HEK293 (cell line): ENCODE measurements around the genes ATF7IP, ARHGDIB and SLC15A5.

- PRO-cap: no peak
- RRBS, 2 experiments: no CpG with 5 or more reads among the region's 10 CpGs
Observed at GRCh38 chr12:13199984-13200917, 3.7 kb downstream of the EMP1 start.

DNA sequence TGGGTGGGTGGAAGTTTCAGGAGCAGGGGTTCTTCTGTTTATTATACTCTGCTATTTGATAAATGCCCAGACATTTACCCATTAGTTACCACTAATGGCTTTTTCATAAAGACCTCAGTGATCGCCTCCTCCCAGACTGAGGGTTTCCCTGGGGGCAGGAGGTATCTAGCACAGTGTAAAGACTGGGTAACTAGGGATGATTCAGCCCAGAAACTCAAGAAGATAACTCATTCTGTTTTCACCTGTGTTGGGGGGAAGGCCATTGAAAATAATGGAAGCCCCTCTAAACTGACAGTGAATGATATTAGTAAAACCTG is 11.7 kb downstream of the EMP1 start:
- PRO-cap: no peak
- RRBS, 2 experiments: no CpG with 5 or more reads among the region's 1 CpG

- PRO-cap: no peak
- RRBS, 2 experiments: no CpG with 5 or more reads among the region's 4 CpGs
Observed at GRCh38 chr12:13214216-13214489, 17.6 kb downstream of the EMP1 start.

- PRO-cap: unidirectional peak, minus-strand start at chr12:14257666; bidirectional peak, plus-strand start at chr12:14258132, minus-strand start at chr12:14257786; unidirectional peak, plus-strand start at chr12:14258163
- RRBS, 2 experiments: 3% methylated on average over 4 of the region's 16 CpGs
Observed at GRCh38 chr12:14257392-14258362, 107.8 kb upstream of the ATF7IP start.

- PRO-cap: bidirectional peak, plus-strand start at chr12:14365682, minus-strand start at chr12:14365483; bidirectional peak, plus-strand start at chr12:14365977, minus-strand start at chr12:14365926
- RRBS, 2 experiments: 0 to 5% methylated on average over 3 of the region's 58 CpGs
Observed at GRCh38 chr12:14365181-14366467, at the start of gene ATF7IP. Gene ATF7IP, plus strand, starts transcription at chr12:14365682.

DNA sequence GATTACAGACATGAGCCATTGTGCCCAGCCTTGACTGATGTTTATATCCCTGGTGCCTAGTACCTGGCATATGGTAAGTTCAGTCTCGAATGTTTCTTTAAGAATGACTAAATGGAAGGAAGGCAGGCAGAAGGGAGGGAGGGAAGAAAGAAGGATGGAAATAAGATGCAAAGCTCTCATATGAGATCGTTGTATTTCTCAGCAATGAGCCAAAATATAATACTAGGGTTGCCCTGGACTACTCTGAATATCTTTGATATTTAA is 44.0 kb downstream of the GUCY2C start:
- PRO-cap: no peak
- RRBS, 2 experiments: no CpG with 5 or more reads among the region's 2 CpGs

GRCh38 chr12:14793457-14794140 is 9.7 kb downstream of the WBP11 start:
- PRO-cap: no peak
- RRBS, 2 experiments: no CpG with 5 or more reads among the region's 5 CpGs

GRCh38 chr12:14841585-14842383 is 1.5 kb downstream of the ART4 start:
- PRO-cap: no peak
- RRBS, 2 experiments: no CpG with 5 or more reads among the region's 6 CpGs

- PRO-cap: no peak
- RRBS, 2 experiments: no CpG with 5 or more reads among the region's 6 CpGs
Observed at GRCh38 chr12:14910600-14911489, 25.2 kb upstream of the MGP start.

GRCh38 chr12:14950926-14951275 is 10.5 kb downstream of the ARHGDIB start:
- PRO-cap: no peak
- RRBS, 2 experiments: no CpG with 5 or more reads among the region's 4 CpGs

GRCh38 chr12:14961486-14962145 is at the start of gene ARHGDIB:
Gene ARHGDIB, minus strand, starts transcription at chr12:14961601.
- PRO-cap: no peak
- RRBS, 2 experiments: no CpG with 5 or more reads among the region's 12 CpGs

DNA sequence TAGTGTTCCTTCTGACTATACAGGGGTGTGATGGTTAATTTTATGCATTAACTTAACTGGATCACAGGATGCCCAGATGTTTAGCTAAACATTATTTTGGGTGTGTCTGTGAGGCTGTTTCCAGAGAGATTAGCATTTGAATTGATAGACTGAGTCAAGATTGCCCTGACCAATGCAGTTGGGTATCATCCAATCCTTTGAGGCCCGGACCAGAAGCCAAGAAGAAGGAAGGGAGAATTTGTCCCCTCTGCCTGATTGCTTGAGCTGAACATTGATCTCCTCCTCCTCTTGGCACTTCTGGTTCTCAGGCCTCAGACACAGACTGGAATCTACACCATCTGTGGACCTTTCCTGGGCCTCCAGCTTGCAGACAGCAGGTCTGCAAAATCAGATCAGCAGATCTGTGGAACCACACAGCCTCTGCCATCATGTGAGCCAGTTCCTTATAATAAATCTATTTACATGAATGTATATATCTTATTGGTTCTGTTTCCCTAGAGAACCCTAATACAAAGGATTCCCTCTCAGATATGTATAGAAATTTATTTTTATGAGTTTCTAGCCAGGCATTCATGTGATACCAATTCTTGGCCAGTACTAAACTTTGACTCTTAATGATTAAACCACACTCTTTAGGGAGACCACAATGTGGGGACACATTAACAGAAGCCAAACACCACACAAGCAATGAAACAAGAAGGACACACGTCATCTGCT is 51.9 kb downstream of the RERG start:
- PRO-cap: no peak
- RRBS, 2 experiments: no CpG with 5 or more reads among the region's 2 CpGs

- PRO-cap: no peak
- RRBS, 2 experiments: no CpG with 5 or more reads among the region's 2 CpGs
Observed at GRCh38 chr12:15179452-15180209, 41.6 kb downstream of the RERG start.

GRCh38 chr12:15222007-15222514 is 844 bp upstream of the RERG start:
- PRO-cap: no peak
- RRBS, 2 experiments: no CpG with 5 or more reads among the region's 3 CpGs

GRCh38 chr12:15763766-15764418 is 25.3 kb downstream of the EPS8 start:
- PRO-cap: no peak
- RRBS, 2 experiments: no CpG with 5 or more reads among the region's 4 CpGs

DNA sequence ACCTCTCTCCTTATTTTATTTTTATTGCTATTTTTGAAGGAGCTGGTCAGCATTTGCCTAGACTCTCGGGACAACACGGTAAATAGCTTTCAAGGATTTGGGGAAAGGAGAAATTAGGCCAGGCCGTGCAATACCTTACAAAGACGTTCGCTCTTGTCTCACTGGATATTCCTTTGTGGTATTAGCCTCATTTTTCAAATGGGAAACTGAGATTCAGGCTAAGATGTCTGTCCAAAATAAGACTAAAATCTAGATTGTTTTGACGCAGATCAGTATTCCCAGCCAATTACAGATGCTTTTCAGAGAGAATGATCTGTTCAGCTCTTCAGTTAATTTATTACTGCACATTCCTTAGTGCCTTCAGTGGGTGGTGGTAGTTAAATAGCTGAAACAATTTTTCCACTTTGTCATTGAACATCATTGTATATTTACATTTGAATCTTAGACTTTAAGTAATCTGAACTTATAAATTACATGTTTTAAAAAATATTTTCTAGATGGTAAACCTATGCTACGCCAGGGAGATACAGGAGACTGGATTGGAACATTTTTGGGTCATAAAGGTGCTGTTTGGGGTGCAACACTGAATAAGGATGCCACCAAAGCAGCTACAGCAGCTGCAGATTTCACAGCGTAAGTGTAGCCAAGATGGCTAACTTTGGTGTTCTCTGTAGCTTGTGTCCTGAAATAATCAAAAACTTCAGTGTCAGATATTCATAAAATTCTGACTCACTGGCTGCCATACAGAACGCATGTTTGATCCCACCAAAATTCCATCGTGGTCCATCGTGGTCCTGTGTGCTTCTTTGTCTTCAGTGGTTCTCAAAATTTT is 1.1 kb downstream of the STRAP start:
- PRO-cap: no peak
- RRBS, 2 experiments: no CpG with 5 or more reads among the region's 11 CpGs

DNA sequence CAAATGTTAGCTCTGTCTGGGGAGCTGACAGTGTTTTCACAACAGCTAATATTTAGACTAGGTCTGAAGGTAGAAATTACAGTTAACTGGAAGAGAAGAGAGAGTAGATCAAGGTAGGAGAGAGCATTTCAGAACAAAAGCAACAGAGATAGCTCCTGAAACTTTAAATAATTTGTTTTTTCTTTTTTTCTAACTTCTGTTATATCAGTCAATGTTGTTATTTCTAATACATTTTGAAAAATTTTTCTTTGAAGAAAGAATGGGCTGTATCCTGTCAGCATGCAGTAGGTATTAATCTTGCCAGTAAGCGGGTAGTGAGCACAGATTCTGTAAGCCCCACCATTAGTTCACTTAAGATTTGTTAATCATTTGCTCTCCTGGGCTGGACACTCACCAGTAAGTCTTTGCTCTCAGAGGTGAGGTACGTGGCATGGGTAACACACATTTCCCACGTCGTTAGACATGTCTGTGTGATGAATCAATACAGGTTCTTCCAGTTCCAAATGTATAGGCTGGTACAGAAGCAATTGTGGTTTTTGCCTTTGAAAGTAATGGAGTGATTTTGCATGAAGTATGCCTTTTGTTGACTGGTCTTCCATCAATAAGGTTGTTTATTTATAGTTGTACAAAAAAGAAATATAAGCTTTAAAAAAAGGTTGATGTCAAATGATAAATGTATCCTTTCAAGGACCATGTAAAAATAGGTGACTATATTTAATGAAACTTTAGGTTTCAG is 45.2 kb downstream of the DERA start:
- PRO-cap: no peak
- RRBS, 2 experiments: no CpG with 5 or more reads among the region's 4 CpGs

DNA sequence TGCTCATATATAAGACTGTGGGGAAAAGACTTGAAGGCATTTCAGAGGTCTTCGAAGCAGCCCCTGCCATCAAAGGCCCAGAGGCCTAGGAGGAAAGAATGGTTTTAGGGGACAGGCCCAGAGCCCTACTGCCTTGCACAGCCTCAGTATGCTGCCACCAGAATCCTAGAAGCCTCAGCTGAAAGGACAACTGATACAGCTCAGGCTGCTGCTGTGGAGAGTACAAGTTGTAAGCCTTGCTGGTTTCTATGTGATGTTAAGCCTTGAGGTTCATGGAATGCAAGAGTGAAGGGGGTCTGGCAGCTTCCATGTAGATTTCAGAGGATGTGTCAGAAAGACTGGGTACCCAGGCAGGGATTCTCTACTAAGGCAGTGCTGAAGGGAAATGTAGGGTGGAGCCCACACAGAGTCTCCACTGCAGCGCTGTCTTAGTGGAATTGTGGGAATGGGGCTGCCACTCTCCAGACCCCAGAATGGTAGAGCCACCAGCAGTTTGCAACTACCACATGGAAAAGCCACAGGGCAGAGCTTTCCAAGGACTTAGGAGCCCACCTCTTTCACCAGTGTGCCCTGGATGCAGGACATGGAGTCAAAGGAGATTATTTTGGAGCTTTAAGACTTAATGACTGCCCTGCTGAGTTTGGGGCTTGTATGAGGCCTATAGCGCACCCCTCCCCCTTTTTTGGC is 110.1 kb downstream of the DERA start:
- PRO-cap: no peak
- RRBS, 2 experiments: no CpG with 5 or more reads among the region's 3 CpGs

DNA sequence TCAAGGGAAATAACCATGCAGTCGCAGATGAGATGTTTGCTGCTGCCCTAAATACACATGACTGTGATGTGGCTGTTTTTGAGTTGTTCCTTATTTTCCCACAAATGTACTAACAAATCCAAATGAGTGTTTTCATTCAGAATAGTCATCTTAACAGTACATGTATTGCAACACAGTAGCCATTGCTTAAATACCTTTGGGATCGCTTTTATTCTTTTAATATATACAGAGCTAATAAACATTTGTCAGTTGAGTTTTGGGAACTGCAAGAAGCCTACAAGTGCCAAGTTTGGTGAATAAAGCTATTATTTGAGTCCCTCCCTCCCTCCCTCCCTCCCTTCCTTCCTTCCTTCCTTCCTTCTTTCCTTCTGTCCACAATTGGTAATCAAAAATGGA is 101.5 kb downstream of the SLC15A5 start:
- PRO-cap: no peak
- RRBS, 2 experiments: no CpG with 5 or more reads among the region's 2 CpGs

GRCh38 chr12:16277389-16278017 is at the start of gene SLC15A5:
Gene SLC15A5, minus strand, starts transcription at chr12:16277685.
- PRO-cap: no peak
- RRBS, 2 experiments: no CpG with 5 or more reads among the region's 7 CpGs